Mesangial cell (primary cell): ENCODE data around the gene PROKR1.

DNA sequence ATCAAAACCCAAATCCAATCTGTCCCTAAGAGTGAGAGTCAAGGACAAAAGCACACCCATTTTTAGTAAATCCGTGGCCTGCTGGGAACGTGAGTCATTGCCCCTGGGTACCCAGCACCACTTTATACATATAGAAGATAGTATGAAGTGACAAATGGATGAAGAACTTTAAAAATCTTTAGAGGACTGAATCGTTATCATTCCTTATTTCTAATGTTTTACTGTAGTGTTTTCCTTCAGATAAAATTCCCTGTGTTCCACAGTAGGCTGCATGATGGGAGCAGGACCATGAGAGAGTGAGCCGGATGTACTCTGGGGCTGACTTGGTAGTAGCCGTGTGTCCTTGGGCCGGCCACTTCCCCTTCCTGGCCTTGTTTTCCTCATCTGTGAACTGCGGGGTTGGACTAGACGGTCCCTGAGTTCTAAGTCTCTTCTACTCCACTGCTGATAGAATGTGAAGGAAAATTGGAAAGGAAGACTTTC lies 28.5 kb upstream of the CEP68 start:
- RAMPAGE, long total RNA = no peak

- RAMPAGE, long total RNA = no peak
Observed at GRCh38 chr2:65055630-65056325, 438 bp upstream of the CEP68 start.

- RAMPAGE, long total RNA = no peak
Observed at GRCh38 chr2:65075699-65076323, 19.6 kb downstream of the CEP68 start.

GRCh38 chr2:65092699-65093332 lies 36.6 kb downstream of the CEP68 start:
- RAMPAGE, long total RNA = no peak

GRCh38 chr2:65269591-65269895 lies 41.9 kb downstream of the ACTR2 start:
- RAMPAGE, long total RNA = no peak

- RAMPAGE, long total RNA = no peak
Observed at GRCh38 chr2:65370565-65371267, 61.7 kb downstream of the SPRED2 start.

- RAMPAGE, long total RNA = no peak
Observed at GRCh38 chr2:65398374-65398619, 34.1 kb downstream of the SPRED2 start.

DNA sequence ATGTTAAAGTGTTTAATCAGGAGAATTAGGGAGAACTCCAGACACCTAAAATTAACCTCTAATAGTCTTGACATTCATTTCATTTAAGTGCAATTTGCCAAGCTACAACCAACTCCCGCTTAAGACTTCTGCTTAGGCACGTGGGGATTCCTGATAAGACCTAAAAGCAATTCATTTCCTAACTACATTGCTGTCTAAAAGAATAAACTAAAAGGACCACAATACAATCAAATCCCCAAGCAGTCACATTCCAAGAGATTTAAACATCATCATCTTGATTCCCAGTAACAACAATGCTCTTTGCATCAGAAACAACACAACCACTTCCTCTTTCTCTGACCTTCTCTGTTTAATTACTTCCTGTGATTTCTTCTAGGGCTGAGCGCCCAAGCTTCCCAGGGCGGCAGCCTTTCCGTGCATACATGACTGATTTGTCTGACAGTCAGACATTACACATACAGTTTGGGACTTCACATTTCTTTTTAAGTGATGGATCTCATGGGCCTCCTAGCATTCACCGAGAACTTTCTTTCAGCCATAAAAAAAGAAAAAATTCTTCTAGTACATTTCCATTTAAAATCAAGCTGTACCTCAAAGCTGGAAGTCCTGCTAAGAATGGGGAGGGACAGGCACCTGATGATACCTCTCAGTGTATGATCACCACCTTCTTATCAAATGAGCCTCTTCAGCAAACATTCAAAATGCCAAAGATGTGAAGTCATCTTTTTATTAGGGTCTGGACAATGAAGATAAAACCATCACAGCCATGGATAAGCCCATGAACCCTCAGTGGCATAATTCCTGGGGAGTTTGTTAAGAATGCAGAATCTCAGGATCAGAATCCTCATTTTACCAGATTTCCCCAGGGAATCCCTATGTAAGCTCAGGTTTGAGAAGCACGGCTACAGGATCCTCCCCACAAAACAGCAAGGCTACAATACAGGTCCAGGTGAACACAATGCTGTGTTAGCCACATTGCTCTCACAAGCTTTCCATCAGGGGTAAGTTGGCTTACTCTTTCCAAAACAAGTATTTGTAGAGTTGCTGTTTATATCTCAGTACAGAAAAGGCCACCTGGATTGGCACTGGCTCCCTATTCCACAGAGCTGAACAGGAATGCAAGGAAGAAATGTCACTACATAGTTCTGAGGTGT lies 11.4 kb downstream of the SPRED2 start:
- RAMPAGE, long total RNA = no peak

- RAMPAGE, long total RNA = no peak
Observed at GRCh38 chr2:66426757-66427077, 8.2 kb upstream of the MEIS1 start.

DNA sequence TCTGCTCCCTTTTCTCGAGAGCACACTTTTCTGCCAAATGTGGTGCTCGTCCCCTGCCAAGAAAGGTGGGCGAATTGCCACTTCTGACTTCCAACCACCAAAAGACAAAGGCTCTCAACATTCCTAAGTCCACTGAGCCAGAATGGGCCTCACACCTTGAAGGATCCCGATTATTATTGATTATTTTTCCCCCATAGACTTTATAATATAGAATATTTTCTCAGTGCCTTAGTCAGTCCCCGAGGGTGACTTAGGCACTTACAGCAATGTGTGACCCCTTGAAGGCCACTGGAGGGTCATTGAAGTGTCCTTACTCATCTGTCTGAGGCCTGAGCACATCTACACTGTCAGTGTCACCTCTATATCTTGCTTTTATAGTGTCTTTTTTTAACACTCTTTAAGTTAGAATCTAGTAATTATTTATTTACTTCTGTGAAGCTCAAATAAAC lies 98.2 kb downstream of the MEIS1 start:
- RAMPAGE, long total RNA = no peak

DNA sequence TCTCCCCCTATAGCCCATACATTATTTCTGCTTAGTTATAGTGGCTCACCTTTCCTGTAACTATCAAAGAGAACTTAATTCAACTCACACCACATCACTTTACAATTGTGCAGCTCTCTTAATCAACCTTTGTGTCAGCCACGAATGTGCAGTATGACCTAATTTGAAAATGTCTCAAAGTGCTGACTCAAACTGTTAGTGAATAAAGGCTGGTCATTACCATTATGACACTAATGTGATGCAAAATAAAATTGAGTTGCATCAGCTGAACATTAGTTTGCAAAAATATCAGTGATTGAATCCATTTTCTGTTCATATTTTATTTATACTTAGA lies 251.8 kb downstream of the MEIS1 start:
- RAMPAGE, long total RNA = no peak

DNA sequence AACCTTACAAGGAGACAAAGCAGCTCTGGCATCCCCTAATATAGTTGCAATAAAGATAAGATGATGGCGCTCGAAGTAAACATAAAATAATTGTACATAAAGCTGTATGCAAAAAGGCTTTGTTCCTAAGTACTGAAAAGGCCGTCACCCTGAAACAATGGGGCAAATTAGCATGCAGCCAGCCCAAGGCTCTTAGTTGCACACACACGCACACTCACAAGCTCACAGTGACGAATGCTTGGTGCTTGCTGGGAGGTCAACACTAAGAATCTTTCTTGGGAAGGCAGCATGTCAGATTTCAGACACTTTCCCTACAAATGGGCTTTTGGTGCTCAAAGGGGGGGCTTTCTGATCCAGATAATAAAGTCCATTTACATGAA lies 370.2 kb downstream of the MEIS1 start:
- RAMPAGE, long total RNA = no peak

GRCh38 chr2:67463715-67464356 lies 66.7 kb downstream of the ETAA1 start:
- RAMPAGE, long total RNA = no peak

- RAMPAGE, long total RNA = no peak
Observed at GRCh38 chr2:67895178-67895613, 167.6 kb downstream of the C1D start.

DNA sequence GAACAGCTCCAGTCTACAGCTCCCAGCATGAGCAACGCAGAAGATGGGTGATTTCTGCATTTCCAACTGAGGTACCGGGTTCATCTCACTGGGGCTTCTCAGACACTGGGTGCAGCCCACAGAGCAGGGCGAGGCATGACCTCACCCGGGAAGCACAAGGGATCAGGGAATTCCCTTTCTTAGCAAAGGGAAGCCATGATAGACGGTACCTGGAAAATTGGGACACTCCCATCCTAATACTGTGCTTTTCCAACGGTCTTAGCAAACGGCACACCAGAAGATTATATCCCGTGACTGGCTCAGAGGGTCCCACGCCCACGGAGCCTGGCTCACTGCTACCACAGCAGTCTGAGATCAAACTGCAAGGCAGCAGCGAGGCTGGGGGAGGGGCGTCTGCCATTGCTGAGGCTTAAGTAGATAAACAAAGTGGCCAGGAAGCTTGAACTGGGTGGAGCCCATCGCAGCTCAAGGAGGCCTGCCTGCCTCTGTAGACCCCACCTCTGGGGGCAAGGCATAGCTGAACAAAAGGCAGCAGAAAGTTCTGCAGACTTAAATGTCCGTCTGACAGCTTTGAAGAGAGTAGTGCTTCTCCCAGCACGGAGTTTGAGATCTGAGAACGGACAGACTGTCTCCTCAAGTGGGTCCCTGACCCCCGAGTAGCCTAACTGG lies 1.1 kb upstream of the C1D start:
- RAMPAGE, long total RNA = no peak

DNA sequence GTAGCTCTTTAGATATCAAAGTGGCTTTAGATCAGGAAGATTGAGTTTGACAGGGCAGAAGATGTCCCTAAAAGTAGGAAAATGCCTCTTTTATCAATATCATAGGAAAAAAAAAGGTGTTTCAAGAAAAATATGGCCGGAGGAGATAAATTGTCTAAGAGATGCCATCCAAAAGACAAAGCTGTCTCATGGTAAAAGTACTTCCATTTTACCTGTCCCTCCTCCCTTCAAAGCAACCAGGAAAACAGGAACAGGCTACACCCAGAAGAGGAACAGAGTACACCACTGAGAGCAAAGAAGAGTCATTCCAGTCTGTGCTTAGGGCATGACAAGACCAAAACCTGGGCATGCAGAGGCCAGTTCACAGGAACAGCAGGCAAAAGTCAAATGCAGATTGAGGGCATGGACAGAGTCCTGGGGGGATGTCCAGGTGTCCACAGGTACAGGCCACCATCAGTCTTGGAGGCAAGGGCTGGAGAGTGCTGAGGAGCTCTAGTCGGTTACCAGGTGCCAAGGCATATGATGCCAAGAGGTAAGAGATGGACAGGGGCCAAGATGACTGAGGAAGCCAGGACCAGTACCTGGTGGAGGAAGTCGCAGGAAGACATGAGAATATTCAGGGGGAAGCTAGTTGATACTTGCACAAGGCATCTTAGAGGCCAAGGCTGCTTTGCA lies 23.7 kb downstream of the PLEK start:
- RAMPAGE, long total RNA = no peak

DNA sequence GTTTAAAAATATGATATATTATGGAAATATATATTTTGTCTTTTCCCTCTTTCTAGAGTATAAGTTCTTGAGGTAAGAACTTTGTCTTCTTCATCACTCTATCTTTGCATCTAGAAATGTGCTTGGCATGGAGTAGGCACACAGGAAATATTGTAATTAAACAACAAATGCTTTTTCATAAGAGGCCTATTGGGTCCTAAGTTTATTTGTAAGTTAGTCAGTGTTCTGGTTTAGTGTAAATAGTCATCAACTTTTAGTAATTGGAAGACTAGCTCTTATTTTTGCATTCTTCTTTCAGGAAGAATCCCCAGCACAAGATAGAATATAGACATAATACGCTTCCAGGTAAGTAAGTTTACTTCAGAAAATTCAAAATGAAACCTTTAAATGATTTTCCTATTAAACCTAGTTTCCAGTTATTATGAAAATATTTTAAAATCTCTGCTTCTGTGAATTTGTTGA lies 76.3 kb upstream of the PROKR1 start:
- RAMPAGE, long total RNA = no peak

- RAMPAGE, long total RNA = no peak
Observed at GRCh38 chr2:68643395-68643903, at the start of gene PROKR1. Gene PROKR1, plus strand, starts transcription at chr2:68643579.

DNA sequence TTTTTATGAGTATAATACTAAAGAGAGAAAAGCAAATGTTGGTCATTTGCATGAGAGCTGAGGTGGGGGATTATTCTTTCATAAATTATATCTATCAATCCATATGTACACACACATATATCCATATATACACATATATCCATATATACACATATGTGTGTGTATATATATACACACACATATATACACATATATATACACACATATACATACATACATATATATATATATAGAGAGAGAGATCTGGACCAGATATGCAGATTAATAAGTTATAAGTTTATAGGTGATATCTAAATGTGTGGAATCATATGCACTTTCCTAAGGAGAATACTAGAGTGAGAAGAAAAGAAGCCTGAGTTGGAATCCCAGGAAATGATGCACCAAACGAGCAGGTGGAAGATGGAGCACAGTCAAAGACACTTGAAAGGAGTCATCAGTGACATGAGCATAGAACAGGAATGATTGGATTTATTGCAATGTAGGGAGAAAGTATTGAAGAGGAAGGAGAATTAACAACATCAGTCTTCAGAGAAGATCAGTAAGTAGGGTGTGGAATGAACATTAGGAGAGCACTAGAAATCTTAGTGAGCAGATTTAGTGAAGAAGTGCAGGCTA lies 68.3 kb downstream of the ARHGAP25 start:
- RAMPAGE, long total RNA = no peak

DNA sequence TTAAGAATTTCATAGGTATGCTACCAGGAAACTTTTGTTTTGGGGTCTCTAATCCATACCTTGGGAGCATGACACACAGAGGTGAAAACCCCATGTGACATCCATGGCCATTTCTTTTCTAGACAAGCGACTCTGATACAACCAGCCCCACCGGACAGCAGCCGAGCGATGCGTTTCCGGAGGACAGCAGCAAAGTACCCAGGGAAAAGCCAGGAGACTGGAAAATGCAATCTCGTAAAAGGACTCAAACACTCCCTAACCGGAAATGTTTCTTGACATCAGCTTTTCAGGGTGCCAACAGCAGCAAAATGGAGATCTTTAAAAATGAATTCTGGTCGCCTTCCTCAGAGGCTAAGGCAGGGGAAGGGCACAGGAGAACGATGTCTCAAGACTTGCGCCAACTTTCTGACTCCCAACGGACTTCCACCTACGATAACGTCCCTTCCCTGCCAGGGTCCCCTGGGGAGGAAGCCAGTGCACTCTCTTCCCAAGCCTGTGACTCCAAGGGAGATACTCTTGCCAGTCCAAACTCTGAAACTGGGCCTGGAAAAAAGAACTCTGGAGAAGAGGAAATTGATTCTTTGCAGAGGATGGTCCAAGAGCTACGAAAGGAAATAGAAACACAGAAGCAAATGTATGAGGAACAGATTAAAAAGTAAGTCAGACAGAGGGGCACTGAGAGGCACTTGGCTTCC lies 48.8 kb downstream of the BMP10 start:
- RAMPAGE, long total RNA = no peak